Upper lobe of left lung (tissue), 5 donors: Measurements from ENCODE around the genes STEAP2 and GATAD1.

DNA sequence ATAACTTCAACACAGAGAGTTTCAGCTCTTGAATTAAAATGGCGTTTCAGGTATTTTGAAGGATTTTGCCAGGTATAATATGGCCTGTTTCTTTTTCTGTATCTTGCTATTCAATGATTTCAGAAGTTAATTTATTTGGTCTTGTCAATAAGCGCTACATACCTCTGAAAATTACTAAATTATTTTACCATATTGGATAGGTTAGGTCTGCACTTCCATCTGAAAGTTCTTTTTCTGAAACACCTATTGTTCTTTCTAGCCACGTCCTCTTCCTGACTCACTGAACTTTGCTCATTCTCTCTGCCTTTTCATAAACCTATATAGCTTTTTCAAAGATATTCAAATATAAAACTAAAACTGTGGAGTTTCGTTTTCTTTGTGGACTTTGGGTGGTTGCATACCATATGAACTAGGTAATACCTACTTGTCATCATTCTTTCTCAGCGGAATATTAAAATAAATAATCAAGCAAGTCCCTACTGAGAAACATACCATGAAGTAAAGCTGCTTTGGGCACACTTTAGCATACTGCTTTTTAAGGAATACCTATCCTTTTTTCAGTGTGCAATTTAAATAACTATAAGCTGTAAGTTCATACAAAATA lies 136.0 kb downstream of the SEMA3A start:
- PRO-cap, 2 experiments: no peak in any of the 2 experiments
- RAMPAGE, long total RNA, 4 experiments: no peak in any of the 4 experiments

- PRO-cap, 2 experiments: no peak in any of the 2 experiments
- RAMPAGE, long total RNA, 4 experiments: no peak in any of the 4 experiments
These were observed 484.9 kb downstream of the SEMA3D start for GRCh38 chr7:84701839-84702411.

DNA sequence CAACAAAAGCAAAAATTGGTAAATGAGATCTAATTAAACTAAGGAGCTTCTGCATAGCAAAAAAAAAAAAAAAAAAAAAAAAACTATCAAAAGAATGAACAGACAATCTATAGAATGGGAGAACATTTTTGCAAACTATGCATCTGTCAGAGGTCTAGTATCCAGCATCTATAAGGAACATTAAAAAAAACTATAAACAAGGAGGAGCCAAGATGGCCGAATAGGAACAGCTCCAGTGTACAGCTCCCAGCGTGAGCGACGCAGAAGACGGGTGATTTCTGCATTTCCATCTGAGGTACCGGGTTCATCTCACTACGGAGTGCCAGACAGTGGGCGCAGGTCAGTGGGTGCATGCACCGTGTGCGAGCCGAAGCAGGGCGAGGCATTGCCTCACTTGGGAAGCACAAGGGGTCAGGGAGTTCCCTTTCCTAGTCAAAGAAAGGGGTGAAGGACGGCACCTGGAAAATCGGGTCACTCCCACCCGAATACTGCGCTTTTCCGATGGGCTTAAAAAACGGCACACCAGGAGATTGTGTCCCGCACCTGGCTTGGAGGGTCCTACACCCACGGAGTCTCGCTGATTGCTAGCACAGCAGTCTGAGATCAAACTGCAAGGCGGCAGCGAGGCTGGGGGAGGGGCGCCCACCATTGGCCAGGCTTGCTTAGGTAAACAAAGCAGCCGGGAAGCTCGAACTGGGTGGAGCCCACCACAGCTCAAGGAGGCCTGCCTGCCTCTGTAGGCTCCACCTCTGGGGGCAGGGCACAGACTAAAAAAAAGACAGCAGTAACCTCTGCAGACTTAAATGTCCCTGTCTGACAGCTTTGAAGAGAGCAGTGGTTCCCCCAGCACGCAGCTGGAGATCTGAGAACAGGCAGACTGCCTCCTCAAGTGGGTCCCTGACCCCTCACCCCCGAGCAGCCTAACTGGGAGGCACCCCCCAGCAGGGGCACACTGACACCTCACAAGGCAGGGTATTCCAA lies 303.4 kb upstream of the GRM3 start:
- PRO-cap, 2 experiments: no peak in any of the 2 experiments
- RAMPAGE, long total RNA, 4 experiments: no peak in any of the 4 experiments

GRCh38 chr7:87188041-87188524 lies 31.4 kb downstream of the TMEM243 start:
- PRO-cap, 2 experiments: no peak in any of the 2 experiments
- RAMPAGE, long total RNA, 4 experiments: no peak in any of the 4 experiments

GRCh38 chr7:87420058-87420688 lies 55.3 kb downstream of the ABCB4 start:
- PRO-cap, 2 experiments: no peak in any of the 2 experiments
- RAMPAGE, long total RNA, 4 experiments: no peak in any of the 4 experiments

DNA sequence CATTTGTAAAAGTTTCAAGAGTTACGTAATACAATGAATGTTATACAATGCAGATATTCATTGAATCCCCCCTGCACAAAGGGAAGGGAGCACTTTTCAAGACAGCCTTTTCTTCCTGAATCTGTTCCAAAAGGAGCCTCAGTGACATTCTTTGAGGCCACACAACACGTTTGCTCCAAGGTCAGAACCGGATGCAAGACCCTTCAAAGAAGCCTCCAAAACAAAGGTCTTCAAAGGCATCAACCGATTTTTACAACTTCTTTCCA lies 490 bp downstream of the ABCB4 start:
- PRO-cap, 2 experiments: no peak in any of the 2 experiments
- RAMPAGE, long total RNA, 4 experiments: no peak in any of the 4 experiments

GRCh38 chr7:87599181-87599773 lies 1.4 kb downstream of the ABCB1 start:
- PRO-cap, 2 experiments: peak in 1 of 2 experiments; most common plus-strand start chr7:87599549 (in 1)
- RAMPAGE, long total RNA, 4 experiments: no peak in any of the 4 experiments

DNA sequence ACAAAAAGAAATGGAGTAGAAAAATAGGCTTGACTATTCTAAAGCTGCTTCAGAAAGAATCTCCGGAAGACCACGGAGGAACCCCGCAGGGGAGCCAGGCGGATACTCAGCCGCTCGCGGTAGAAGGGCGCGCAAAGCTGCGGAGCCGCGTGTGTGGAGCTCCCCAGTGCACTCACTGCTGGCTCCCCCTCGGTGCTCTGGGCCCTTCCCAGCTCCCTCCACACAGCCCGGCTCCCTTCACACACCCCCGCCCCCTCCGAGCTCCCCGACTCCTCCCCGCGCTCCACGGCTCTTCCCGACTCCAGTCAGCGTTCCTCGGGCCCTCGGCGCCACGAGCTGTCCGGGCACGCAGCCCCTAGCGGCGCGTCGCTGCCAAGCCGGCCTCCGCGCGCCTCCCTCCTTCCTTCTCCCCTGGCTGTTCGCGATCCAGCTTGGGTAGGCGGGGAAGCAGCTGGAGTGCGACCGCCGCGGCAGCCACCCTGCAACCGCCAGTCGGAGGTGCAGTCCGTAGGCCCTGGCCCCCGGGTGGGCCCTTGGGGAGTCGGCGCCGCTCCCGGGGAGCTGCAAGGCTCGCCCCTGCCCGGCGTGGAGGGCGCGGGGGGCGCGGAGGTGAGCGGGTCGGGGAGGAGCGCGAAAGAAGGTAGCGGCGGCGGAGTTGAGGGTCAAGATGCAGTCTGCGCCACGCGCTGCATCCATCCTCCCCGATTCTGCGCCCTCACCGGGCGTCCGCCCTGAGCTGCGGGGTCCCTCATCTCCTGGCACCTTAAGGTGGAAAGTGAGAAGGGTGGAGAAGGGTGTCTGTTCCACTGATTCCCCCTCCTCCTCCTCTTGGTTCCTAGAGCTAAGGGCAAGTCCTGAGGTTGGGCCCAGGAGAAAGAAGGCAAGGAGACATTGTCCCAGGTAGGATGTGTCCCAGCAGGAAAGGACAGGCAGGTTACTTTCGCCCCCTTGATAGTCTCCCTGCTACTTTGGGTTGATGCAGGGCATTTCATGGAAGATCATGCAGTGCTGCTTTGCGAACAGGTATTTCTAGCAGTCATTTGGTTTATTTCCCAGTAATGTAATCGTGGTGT lies at the start of gene STEAP2:
Gene STEAP2, plus strand, starts transcription at position 304 of the 1,073 bp plus-strand sequence.
- PRO-cap, 2 experiments: peak in 2 of 2 experiments; most common plus-strand start position 304 of the sequence (in 1); most common minus-strand start position 180 of the sequence (in 1)
- RAMPAGE, long total RNA, 4 experiments: start-site peak on the plus strand in 3 of 4 experiments, centred at positions 302 to 449 of the sequence, 15 to 159 reads per replicate

- PRO-cap, 2 experiments: no peak in any of the 2 experiments
- RAMPAGE, long total RNA, 4 experiments: no peak in any of the 4 experiments
These were observed 1.1 kb downstream of the STEAP2 start for GRCh38 chr7:90212690-90212922.

DNA sequence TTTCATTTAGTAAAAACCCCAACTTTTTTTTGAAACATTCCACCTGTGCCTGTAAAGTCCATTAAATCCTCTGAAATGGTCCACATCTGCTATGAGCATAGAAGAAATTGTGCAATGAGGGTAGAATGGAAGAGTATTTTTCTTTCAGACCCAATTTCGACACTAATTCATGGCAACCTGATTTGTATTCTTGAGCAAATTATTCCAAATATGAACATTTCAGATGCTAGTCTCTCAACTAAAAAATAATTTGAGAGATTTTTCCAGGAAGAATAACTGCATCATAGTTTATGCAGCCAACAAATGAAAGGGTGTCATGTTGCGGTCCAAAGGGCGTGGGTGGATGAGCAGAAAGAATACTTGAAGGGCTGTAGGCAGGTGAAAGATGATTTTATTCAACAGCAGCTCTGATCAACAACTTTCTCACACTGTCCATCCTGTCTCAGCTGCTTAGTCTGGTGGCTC lies 11.3 kb downstream of the STEAP2 start:
- PRO-cap, 2 experiments: no peak in any of the 2 experiments
- RAMPAGE, long total RNA, 4 experiments: no peak in any of the 4 experiments

GRCh38 chr7:91263660-91264077 lies 564 bp upstream of the FZD1 start:
- PRO-cap, 2 experiments: no peak in any of the 2 experiments
- RAMPAGE, long total RNA, 4 experiments: no peak in any of the 4 experiments

- PRO-cap, 2 experiments: no peak in any of the 2 experiments
- RAMPAGE, long total RNA, 4 experiments: no peak in any of the 4 experiments
These were observed 61.9 kb downstream of the AKAP9 start for GRCh38 chr7:92002133-92003297.

- PRO-cap, 2 experiments: no peak in any of the 2 experiments
- RAMPAGE, long total RNA, 4 experiments: start-site peak on the plus strand in 1 of 4 experiments, at chr7:92061263-92061312 at its widest, 51 reads per replicate
These were observed 73.2 kb downstream of the CYP51A1 start for GRCh38 chr7:92061037-92061458.

- PRO-cap, 2 experiments: no peak in any of the 2 experiments
- RAMPAGE, long total RNA, 4 experiments: no peak in any of the 4 experiments
These were observed 37.5 kb downstream of the CYP51A1 start for GRCh38 chr7:92096654-92097365.

- PRO-cap, 2 experiments: no peak in any of the 2 experiments
- RAMPAGE, long total RNA, 4 experiments: start-site peak on the minus strand in 2 of 4 experiments, at chr7:92195152-92195691 at its widest, 5 to 8 reads per replicate
These were observed 16.3 kb upstream of the LRRD1 start for GRCh38 chr7:92195082-92195780.

- PRO-cap, 2 experiments: no peak in any of the 2 experiments
- RAMPAGE, long total RNA, 4 experiments: no peak in any of the 4 experiments
These were observed 99.7 kb downstream of the ANKIB1 start for GRCh38 chr7:92345098-92346175.

DNA sequence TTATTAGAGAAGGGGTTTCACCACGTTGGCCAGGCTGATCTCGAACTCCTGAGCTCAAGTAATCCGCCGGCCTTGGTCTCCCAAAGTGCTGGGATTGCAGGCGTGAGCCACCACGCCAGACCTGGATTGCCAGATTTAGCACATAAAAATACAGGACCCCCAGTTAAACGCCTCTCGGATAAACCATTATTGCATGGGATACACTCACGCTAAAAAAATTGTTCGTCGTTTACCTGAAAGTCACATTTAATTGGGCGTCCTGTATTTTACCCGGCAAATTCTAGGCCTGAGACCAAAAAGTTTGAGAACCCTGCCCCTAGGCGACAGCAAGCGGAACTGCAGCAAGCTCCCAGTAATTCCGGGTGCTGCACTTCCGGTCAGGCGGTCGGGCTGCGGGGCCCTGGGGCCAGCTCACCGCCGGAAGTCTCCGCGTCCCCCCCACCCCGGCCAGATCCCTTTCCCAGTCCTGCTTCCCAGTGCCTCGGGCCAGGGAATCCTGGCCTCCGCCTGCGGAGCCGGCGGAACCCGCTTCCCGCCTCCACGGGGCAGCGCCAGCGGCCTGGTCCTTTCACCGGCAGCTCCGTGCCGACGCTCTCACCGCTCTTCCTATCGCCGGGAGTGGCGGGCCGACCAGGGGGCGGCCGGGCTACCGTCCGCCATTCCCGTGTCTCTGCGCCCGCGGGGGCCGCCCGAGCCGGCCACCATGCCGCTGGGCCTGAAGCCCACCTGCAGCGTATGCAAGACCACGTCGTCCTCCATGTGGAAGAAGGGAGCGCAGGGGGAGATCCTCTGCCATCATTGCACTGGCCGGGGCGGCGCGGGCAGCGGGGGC lies at the start of gene GATAD1:
Gene GATAD1, plus strand, starts transcription at position 456 of the 832 bp plus-strand sequence.
- PRO-cap, 2 experiments: peak in 2 of 2 experiments; most common plus-strand start position 384 of the sequence (in 1)
- RAMPAGE, long total RNA, 4 experiments: start-site peak on the plus strand in 3 of 4 experiments, centred at positions 437 to 462 of the sequence, 21 to 77 reads per replicate

GRCh38 chr7:92746999-92747764 lies 89.2 kb downstream of the CDK6 start:
- PRO-cap, 2 experiments: no peak in any of the 2 experiments
- RAMPAGE, long total RNA, 4 experiments: no peak in any of the 4 experiments

GRCh38 chr7:92801490-92802123 lies 34.8 kb downstream of the CDK6 start:
- PRO-cap, 2 experiments: no peak in any of the 2 experiments
- RAMPAGE, long total RNA, 4 experiments: no peak in any of the 4 experiments

- PRO-cap, 2 experiments: no peak in any of the 2 experiments
- RAMPAGE, long total RNA, 4 experiments: no peak in any of the 4 experiments
These were observed 28.1 kb downstream of the CDK6 start for GRCh38 chr7:92808002-92808879.